PC-3 (cell line): ENCODE data around the genes HBZ, RGS11, ARHGDIG, RHBDL1 and METRN.

DNA sequence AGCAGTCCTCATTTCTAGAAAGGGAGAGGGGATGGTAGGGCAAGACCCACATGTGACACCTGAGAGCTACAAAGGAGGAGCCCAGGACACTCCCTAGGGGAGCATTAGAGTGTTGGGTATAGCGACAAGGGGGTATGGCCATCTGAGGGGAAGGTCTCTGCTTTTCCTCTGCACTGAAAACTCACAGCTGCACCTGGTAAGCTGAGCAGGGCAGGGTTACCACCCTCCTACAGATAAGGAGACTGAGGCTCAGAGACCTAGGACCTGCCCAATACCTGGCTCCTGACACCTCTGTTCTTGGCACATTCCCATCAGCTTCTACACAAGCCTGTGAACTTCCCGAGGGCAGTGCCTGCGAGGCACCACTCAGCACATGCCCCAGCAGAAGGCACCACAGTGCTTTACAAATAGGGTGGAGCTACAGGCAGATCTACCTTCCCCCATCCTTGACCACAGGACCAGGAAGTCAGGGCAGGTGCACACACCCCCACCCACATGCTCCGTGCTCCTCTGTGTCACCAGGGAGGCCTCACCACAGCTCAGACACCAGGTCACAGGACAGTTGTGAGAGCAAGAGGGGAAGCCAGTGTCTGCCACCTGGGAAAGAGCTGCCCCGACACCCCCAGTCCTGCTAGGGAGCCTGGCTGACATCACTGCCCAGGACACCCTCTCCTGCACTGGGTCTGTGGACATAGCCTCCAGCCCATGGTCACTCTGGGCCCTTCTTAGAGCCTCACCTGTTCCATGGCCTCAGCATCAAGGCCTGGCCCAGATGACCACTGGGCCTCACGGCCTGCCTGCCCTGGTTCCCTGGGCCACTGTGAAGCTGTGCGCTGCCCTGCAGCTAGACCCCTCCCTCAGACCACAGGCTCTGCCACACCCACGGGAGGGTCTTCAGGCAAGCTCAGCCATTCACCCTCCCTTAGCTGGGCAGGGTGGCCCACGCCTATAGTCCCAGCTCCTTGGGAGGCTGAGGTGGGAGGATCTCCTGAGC is 14.5 kb downstream of the POLR3K start:
- RAMPAGE, long total RNA = no peak

DNA sequence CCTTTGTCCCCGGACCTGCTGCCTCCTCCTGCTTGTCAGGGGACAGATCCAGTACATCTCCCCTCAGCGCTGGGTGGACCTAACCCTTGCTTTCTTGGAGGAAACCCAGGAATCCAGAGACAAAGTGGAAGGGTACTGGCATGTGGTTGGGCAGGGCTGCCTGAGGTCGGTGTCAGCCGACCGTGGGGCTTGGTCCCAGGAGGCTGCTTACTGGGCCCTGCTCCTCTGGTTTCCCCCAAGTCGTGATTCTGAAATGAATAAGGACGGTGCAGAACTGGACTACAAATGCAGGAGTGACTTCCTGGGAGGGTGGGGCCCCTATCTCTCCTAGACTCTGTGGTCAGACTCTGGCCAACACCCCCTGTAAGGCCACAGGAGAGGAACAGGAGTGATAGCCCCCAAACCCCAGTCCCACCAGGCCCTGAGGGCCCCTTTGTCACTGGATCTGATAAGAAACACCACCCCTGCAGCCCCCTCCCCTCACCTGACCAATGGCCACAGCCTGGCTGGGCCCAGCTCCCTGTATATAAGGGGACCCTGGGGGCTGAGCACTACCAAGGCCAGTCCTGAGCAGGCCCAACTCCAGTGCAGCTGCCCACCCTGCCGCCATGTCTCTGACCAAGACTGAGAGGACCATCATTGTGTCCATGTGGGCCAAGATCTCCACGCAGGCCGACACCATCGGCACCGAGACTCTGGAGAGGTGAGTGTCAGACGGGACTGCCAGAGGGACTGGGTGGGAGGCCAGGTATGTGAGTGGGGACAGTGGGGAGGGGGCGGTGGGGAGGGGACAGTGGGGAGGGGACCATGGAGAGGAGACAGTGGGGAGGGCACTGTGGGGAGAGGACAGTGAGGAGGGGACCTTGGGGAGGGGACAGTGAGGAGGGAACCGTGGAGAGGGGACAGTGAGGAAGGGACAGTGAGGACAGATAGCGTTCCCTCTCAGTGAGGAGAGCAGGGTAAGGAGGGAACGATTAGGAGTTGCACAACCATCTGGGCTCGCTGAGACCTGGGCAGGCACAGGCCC is at the start of gene HBZ:
HBZ (plus strand) TSS at position 343 of the 1,027 bp plus-strand sequence.
- RAMPAGE, long total RNA = no peak

DNA sequence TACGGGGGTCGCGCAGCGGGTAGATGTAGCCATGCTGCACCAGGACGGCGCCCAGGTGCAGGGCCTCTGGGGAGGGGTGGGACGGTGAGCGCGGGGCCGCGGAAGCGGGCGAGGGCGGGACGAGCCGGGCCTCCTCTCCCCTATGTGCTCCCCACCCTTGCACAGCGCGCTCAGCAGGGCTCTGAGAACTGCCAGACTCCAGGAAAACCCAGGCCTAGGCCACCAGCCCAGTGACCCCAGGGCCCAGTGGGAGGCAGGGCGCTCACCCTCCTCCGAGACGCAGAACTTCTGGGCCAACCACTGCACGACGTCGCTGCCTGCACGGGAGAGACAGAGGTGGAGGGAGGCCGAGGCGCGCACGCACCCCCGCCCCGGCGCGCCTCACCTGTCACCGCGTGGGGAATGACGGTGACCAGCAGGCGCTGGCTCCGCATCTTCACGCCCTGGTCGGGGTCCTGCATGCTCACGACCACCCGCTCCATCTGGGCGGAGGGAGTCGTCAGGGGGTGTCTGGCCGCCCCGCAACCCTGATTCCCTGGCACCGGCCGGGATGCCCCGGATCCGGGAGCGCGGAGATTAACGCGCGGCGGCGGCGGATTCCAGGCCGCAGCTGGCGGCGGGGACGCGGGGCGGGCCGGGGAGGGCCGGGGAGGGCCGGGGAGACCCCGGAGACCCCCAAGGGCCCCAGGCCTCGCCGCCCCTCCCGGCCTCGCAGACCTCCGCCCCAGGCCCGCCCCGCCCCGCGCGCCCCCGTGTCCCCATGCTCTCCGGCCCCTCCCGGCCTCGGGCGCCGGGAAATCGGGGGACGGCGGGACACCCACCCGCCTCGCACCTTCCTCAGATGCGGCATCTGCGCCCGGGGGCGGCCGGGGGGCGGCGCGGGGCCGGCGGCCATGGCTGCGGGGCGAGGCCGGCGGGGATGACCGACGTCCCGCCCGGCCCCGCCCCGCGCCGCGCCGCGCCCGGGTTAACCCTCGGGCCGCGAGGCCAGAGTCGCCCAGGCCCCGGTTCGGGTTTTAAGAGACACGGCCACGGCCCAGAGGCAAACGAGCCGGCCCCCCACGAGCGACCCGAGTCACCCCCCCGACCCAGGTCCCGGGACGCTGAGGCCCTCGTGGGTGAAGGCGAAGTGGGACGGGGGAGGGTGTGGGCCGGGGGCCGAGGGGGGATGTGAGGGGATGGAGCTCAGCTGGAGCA is at the start of gene RGS11:
RGS11 (minus strand) TSS at position 928 of the 1,197 bp plus-strand sequence.
- RAMPAGE, long total RNA = no peak

GRCh38 chr16:280230-280913 is at the start of gene ARHGDIG:
ARHGDIG (plus strand) TSS chr16:280591.
- RAMPAGE, long total RNA = no peak

GRCh38 chr16:285498-285924 is 2.5 kb downstream of the PDIA2 start:
- RAMPAGE, long total RNA = no peak

DNA sequence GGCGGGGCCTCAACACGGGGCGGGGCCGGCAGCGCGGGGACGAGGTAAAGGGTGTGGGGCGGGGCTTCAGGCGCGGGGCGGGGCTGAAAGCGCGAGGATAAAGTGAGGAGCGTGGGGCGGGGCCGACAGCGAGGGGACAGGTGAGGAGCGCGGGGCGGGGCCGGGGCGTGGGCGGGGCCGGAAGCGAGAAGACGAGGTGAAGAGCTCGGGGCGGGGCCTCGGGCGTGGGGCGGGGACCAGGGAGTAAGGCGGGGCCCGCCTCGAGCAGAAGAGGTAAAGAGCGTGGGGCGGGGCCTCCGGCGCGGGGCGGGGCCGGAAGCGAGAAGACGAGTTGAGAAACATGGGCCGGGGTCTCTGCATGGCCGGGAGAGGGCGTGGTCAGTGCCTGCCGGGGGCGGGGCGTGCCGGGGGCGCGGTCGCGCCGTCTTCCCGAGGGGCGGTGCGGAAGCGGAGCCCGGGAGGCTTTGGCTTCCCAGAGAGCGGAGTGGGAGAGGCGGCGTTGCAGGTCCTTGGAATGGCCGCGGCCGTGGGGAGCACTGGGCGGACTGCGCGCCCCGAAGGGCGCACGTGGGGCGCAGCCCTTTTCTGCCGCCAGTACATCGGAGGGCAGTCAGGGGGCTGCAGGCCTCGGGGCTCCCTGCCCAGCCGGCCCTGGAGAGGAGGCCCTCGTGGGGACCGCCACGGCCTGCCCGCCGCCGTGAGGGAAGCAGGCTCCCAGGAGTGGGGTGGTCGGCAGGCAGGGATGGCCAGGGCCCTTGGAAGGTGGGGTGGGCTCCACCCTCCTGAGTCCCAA is 439 bp upstream of the AXIN1 start:
- RAMPAGE, long total RNA = no peak

GRCh38 chr16:381591-381781 is 292 bp downstream of the PGAP6 start:
- RAMPAGE, long total RNA = no peak

- RAMPAGE, long total RNA = no peak
Measured at GRCh38 chr16:426102-426306, 555 bp downstream of the RAB11FIP3 start.

GRCh38 chr16:543288-543792 is 15.8 kb downstream of the CAPN15 start:
- RAMPAGE, long total RNA = no peak

DNA sequence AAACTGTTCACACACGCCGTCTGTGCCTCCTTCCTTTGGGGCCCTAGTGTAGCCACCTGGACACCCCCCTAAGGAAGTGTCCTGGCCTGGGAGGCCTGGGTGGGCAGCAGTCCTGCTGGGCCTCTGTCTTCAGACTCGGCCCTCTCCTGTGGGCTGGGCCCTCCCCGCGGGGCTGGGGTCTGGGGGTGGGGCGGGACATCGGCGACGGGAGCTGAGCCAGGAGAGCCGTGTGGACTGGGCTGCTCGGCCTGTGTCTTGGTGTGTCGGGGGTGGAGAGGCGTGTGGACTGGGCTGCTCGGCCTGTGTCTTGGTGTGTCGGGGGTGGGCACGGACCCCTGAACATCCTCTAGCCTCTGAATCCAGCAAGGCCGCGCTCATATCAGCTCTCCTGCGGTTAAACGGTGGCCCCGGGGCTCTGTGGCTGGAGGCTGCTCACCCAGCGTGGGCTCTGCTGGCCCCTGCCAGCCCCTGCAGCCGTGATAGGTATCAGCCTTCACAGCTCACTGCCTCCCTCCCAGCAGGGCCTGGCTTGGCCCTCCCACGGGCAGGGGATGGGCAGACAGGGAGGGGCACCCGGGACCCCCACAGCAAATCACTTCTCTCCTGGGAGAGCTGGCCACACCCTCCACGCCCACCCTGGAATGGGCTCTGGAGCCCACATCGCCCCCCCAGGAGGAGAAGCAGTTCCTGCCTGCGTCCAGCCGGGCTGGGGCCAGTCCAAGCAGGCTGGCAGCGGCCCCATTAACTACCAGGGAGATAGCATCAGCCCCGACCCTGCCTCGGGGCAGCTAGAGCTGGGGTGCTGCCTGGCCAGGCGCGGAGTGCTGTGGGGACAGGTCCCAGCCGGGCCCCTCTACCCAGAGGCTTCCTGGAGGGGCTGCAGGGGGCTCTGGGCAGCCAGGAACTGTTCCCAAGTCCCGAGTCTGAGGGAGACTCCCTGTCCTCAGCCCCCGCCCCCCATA is 1.0 kb upstream of the NHLRC4 start:
- RAMPAGE, long total RNA = no peak

DNA sequence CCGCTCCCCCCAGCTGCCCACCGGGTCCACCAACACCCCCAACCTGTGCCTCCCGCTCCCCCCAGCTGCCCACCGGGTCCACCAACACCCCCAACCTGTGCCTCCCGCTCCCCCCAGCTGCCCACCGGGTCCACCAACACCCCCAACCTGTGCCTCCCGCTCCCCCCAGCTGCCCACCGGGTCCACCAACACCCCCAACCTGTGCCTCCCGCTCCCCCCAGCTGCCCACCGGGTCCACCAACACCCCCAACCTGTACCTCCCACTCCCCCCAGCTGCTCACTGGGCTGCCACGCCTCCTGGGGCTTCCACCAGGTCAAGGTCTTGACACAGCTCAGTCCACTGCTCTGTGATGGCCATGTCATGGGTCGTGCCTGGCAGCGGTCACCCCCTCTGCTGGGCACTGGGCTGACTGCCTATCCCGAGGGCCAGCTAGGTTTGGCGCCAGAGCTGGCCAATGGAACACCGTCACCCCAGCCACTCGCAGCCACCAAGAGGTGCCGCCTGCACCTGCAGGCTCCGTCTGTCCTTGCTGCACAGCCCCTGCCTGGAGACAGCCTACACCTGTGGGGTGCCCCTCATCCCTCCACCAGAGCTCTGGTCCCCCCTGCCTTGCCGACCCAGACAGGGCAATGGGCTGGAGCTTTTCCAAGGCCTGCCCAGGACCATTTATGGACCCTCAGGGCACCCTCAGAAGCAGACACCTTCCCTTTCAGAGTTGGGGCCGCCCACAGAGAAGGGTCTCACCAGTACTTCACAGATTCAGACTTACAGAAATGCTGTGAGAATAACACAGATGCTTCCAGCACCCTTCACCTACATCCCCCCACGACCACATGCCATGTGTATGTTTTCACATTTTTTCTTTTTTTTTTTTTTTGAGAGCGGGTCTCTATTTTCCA is 4.5 kb upstream of the RAB40C start:
- RAMPAGE, long total RNA = no peak

DNA sequence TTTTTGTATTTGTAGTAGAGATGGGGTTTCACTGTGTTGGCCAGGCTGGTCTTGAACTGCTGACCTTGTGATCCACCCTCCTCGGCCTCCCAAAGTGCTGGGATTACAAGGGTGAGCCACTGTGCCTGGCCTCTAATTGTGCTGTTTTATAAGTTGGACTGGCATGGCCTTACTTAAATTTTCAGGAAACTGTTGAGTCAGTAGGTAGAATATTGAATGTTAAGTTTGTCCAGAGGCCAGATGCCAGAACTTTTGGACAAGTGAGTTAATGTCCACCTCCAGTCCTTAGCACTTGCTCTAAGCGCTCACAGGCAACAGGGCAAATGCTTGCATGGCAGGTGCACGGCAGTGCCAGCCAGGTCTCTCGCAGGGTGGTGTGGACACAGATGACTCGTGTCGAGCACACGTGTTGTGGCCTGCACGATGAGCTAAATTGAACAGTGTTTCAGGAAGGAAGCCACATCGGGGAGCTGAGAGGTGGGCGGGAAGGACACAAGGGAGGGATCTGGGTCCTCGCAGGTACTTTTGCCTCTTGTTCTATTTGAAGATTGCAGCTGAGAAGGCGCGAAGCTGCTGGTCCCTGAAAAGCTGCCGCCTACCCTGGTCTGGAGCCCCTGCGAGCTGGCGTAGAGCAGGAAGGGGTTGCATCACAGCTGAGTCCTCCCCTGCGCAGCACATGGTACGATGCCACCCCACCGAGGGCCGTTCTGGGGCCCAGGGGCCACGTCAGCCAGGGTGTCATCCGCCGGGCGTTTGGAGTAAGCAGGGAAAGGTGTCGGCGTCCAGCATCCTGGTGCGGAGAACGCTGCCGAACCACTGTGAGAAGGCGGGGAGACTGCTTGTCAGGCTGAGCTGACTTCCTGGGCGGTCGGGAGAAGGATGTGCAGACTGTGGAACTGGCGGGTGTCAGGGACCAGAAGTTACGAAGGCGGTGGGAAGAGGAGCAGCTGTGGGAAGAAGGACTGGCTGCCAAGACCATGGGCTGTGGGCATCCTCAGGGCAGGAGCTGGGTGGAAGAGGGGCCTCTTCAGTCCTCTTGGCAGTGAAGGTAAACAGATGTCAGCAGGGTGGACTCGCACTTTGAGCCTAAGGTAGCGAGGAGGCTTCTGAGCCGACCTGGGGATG is 6.3 kb downstream of the RAB40C start:
- RAMPAGE, long total RNA = no peak

GRCh38 chr16:622976-623386 is 7.8 kb upstream of the WFIKKN1 start:
- RAMPAGE, long total RNA = no peak

DNA sequence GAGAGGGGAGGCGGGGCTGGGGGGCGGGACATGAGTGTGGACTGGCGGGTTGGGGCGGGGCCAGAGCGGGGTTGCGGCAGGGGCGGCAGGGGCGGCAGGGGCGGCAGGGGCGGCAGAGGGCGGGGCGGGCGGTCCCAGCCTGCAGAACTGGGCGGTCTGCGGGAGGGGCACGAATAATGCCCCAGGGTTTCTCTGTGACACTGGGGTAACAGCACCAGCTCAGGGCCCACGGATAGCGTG is 1.0 kb upstream of the METTL26 start:
- RAMPAGE, long total RNA = no peak

DNA sequence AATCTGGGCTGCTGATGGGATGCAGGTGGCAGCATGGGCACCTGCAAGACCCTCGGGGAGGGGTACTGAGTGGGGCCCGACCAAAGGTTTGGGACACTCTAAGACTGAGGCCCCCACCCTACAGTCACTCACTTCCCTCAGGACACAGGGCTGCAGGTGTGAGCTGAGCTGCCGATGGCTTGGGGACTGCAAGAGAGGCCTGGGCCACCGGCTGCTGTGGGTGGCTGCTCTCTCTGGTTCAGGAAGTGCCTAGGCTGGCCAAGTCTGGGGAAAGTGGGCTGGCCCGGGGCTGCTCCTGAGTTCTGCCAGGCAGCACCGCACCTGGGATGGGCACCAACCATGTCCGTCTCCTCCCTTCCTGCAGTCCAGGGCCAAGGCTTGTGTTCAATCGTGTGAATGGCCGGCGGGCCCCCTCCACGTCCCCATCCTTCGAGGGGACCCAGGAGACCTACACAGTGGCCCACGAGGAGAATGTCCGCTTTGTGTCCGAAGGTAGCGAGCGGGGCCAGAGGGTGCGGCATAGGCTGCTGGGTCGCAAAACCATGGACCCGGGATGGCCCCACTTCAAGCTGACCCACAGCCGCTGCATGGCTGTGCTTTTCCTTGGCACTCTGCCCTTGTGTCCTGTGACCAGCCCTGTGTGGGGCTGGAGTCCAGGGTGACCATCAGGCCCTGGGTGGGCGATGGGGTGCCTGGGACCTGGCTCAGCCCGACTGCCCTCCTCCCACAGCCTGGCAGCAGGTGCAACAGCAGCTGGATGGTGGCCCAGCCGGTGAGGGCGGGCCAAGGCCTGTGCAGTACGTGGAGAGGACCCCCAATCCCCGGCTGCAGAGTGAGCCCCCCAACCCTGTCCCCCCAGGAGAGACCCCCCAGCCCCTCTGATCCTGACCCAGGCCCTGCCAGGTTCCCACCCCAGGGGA is 1.9 kb upstream of the WDR90 start:
- RAMPAGE, long total RNA = no peak

DNA sequence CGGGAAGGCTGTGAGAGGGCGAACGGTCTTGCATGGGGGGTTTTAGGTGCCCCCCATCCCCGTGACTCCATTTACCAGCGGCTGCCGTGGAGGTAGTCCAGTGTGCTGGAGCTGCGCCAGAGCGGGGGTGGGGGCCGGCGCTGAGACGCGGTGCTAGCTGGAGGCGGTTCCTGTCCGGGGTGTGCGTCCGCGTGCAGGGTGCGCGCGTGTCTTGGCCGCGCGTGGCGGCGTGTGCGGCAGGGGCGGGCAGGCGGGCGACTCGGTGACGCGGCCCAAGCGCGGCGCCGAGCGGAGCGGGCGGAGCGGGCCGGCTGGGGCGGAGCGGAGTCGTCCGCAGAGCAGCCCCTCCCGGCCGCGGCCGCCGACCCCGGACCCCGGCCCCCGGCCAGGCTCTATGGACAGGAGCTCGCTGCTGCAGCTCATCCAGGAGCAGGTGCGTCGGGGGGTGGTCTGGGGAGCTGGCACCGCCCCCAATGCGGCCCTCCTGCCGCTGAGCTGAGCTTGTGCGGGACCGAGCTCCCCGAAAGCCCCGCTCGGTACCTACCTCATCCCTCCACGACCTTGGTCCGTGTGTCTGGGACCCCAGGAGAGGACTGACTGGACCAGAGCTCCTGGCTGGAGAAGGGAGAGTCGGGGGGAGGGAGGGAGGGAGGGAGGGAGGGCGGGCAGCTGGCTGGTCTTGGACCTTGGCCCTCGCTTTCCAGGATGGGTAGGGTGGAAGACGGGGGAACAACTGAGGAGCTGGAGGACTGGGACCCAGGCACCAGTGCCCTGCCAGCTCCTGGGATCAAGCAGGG is at the start of gene RHBDL1:
RHBDL1 (plus strand) TSS at position 275 of the 797 bp plus-strand sequence.
- RAMPAGE, long total RNA = no peak

DNA sequence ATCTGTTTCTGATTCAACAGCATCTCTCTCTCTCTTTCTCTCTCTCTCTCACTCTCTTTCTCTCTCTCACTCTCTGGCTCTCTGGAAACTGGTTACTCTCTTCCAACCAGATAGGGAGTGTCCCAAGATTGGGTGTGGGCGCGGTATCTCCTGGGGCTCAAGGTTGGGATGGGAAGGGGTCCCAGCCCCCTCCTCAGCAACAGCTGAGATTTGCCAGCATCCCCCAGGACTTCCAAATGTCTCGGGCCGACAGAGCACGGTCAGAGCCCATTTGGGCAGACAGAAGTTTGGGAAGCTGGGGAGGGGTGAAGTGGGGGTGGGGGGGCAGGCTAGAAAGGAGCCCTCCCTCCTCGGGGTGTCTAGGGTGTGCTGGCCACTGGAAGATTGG is 2.7 kb upstream of the WDR24 start:
- RAMPAGE, long total RNA = no peak

DNA sequence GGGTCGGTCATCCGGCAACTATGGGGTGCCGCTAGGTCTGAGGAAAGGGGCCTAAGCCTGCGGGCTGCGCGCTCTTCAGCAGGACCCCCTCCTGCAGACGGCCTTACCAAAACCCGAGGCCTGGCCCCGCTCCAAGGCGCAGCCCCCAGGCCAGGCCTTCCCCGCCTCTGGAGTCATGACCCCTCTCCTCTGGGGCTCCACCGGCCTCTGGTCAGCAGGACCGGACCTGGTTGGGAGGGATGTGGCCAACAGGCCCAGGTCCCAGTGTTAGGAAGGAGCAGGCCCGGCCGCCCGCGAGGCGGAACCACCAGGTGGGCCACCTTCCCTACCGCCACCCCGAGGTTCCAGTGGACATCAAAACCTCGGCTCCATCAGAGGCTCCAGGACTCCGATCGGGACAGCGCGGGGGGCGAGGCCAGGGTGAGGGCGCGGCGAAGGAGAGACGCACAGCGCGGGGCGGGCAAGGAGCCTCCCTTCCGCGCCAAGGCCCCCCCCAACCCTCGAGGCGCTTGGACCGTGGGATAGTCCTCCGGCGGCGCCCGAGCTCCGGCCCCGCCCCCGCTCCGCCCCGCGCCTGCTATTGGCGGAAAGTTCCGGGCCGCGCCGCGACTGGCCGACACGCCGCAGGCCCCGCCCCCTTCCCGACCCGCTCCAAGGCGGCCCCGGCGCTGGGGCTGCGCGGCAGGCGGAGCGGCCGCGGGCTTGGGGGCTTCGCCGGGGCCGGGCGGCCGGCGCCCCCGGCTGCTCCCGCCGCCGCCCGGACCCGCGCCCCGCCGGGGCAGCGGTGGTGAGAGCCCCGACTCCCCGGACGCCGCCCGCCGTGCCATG is at the start of gene METRN:
METRN (plus strand) TSS at position 654 of the 828 bp plus-strand sequence.
- RAMPAGE, long total RNA = no peak

GRCh38 chr16:715293-715658 is 358 bp downstream of the METRN start:
- RAMPAGE, long total RNA = no peak

DNA sequence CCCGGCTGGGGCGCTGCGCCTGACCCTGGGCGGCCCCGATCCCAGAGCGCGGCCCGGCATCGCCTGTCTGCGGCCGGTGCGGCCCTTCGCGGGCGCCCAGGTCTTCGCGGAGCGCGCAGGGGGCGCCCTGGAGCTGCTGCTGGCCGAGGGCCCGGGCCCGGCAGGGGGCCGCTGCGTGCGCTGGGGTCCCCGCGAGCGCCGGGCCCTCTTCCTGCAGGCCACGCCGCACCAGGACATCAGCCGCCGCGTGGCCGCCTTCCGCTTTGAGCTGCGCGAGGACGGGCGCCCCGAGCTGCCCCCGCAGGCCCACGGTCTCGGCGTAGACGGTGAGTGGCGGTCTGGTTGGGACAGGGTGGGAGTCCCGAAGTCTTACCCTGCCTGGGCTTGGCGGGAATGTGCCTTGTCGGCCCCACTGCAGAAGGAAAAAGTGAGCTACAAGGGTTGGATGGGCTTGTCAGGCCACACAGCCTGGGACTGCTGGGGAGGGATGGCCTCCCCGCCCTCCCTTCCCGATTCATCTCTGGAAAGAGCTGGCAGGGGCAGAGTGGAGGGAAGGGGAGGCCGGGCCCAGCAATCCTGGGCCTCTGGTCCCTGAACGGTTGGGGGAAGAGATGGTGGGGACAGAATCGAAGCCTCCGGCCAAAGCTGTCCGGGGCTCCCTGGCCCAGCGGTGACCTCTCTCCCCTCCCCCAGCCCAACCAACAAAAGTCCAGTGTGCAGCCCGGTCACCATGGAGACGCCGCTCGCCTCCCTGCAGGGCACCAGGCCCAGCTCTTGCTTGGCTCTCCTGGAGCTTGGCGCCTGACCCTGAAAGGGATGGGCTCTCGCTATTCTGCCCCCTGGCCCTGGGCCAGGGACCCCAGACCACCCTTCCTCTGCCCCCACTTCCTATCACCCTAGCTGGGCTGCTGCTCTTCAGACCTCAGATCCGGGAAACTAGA is 1.0 kb downstream of the METRN start:
- RAMPAGE, long total RNA = no peak